Endothelial cell (in vitro differentiated cells): ENCODE results near the genes ATP5MJ and ASPG.

DNA sequence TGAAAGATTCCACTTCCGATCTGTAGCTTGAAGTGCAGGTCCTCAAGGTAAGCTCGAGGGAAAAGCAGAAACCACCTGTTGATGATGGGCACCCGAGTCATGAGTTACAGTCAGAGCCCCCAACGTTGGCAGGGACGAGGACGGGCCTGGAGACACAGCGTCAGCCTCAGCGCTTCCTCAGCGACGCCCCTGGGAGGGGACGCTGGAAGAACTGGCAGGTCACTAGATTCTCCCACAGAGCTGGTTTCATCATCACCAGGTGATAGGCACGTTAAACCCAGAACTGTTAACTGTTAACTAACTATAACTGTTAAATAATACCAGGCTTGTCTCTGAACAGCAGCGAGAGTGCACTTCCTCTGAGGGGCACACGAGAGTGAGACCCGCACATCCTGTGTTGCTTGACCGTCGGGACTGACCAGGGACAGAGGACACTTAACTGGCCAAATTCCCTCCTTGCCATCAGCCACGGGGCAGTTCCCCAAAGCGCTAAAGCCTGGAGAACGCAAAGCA, 101.9 kb downstream of the TNFAIP2 start:
- PRO-cap: no peak

GRCh38 chr14:103341989-103342829, 8.2 kb downstream of the EIF5 start:
- PRO-cap: no peak

DNA sequence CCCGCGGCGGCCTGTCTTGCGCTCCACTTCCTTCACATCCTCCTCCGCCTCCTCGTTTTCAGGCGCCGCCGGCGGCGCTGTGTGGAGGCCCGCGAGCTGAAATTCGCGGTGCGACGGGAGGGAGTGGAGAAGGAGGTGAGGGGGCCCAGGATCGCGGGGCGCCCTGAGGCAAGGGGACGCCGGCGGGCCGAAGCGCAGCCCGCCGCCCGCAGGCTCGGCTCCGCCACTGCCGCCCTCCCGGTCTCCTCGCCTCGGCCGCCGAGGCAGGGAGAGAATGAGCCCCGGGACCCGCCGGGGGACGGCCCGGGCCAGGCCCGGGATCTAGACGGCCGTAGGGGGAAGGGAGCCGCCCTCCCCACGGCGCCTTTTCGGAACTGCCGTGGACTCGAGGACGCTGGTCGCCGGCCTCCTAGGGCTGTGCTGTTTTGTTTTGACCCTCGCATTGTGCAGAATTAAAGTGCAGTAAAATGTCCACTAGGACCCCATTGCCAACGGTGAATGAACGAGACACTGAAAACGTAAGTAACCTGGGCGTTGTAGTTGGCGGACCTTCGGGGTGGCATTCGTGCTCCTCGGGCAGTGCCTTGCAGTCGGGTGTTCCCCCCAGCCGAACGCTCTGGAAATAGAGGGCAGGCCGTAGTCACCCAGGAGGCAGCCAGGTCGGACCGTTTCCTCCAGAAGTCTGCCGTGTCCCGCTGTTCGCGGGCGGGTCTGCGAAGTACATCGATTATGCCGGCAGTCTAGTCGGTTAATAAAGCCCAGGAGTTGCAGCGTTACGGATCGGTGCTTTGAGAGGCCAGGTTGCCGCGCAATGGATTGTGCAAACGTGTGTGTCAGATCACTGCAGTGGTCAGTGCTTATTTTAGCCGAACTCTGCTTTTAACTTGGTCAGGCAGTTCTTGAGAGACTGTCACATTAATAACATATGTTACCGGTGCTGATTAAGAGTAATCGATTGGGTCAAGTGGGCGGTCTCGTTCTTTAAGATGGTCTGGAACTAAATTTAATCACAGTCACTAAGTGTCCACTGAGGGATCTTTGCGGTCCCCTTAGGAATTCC, 678 bp downstream of the MARK3 start:
- PRO-cap: bidirectional peak, plus-strand start at position 61 of the sequence, minus-strand start at position 81 of the sequence; unidirectional peak, minus-strand start at position 248 of the sequence; bidirectional peak, plus-strand start at position 751 of the sequence, minus-strand start at position 684 of the sequence

GRCh38 chr14:103386623-103387216, 1.5 kb downstream of the MARK3 start:
- PRO-cap: no peak

DNA sequence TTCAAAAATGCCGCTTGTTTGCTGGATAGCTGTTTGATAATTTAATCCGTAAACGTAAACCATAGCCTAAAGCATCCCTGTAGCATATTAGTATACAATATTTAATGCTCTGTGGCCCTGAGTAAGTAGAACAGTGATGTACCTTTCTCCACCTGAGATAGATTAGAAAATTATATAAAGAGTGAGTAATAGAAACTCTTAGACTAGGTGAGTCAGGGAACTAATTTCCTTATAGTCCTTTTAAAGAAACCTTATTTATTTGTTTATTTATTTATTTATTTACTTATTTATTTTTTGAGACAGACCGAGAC, 2.0 kb downstream of the MARK3 start:
- PRO-cap: no peak

GRCh38 chr14:103462881-103463637, 59.6 kb downstream of the CKB start:
- PRO-cap: no peak

- PRO-cap: no peak
Measured at GRCh38 chr14:103576402-103577128, 13.8 kb downstream of the COA8 start.

- PRO-cap: unidirectional peak, plus-strand start at chr14:103593818
Measured at GRCh38 chr14:103593672-103593897, 30.8 kb downstream of the COA8 start.

DNA sequence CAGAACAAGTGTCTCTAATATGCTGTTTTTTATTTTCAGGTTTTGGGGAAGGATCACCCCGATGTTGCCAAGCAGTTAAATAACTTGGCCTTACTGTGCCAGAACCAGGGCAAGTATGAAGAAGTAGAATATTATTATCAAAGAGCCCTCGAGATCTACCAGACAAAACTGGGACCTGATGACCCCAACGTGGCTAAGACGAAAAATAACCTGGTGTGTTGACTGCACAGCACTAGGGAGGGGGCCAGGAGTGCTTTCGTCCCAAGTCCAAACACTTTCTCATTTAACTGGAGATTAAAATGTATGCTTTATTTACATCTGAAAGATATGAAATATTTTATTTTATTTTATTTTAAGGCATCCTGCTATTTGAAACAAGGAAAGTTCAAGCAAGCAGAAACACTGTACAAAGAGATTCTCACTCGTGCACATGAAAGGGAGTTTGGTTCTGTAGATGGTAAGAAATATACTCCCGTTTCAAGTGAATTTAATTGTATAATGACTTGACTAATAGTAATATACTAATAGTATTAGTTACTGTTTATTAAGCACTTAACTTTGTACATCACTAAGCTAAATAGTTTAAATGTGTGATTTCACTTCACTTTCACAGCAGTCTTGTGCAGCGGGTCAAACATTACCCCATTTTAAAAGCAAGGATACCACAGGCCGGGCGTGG, 42.1 kb downstream of the XRCC3 start:
- PRO-cap: no peak

GRCh38 chr14:103763597-103764158, 48.1 kb downstream of the ZFYVE21 start:
- PRO-cap: no peak

GRCh38 chr14:103778590-103778984, 63.0 kb downstream of the ZFYVE21 start:
- PRO-cap: no peak

GRCh38 chr14:103862297-103862647, 14.9 kb upstream of the PPP1R13B start:
- PRO-cap: no peak

DNA sequence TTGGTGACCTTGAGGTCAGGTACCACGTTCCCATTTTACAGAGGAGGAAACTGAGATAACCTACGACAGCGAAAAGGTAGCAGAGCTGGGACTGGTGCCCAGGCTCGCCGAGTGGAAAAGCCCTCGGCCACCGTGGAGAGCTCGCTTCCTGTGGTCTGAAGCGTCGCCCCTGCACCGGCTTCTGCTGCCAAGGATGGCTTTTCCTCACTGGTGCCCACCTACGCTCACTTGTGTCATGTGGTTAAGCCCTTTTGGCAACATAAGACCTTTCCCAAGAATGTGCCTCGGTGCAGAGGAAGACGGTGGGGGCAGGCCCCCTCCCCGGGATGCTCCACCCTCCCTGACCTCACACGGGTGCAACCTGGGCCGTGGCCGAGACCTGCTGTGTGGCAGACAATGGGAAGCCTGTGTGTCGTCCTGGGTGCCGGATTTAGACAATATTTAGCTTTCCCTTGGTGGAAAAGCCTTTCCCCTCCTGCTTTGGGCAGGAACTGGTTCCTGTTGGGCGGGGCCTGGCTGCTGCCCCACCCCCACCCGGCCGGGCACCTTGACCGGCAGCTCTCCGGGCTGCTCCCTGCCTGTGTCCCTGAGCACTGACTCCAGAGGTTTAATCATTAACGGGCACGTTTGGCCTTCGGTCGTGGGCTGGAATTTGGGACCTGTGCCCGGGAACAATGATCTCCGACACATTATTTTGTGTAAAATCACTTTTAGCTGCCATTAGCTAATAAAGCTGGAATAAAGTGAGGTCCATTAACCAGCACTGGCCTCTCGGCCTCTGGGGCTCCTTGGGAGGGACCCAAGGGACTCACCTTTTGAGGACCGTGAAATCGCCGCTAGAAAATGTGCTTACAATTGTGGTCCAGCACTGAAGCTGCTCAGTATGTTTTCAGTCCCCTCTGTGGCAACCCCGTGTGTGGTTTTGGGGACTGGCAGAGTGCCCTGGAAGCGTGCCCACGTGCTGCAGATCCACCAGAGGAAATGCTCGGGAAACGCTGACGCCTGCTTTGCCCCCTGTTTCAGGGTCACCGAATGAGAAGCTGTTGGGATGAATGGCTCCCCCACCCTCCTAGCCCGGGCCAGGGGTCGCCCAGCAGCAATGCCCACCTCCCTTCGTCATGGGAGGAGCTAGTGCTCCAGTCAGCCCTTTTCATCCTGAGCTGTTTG, 32.6 kb upstream of the PPP1R13B start:
- PRO-cap: no peak

GRCh38 chr14:103896990-103897662, 24.2 kb downstream of the ATP5MJ start:
- PRO-cap: no peak

DNA sequence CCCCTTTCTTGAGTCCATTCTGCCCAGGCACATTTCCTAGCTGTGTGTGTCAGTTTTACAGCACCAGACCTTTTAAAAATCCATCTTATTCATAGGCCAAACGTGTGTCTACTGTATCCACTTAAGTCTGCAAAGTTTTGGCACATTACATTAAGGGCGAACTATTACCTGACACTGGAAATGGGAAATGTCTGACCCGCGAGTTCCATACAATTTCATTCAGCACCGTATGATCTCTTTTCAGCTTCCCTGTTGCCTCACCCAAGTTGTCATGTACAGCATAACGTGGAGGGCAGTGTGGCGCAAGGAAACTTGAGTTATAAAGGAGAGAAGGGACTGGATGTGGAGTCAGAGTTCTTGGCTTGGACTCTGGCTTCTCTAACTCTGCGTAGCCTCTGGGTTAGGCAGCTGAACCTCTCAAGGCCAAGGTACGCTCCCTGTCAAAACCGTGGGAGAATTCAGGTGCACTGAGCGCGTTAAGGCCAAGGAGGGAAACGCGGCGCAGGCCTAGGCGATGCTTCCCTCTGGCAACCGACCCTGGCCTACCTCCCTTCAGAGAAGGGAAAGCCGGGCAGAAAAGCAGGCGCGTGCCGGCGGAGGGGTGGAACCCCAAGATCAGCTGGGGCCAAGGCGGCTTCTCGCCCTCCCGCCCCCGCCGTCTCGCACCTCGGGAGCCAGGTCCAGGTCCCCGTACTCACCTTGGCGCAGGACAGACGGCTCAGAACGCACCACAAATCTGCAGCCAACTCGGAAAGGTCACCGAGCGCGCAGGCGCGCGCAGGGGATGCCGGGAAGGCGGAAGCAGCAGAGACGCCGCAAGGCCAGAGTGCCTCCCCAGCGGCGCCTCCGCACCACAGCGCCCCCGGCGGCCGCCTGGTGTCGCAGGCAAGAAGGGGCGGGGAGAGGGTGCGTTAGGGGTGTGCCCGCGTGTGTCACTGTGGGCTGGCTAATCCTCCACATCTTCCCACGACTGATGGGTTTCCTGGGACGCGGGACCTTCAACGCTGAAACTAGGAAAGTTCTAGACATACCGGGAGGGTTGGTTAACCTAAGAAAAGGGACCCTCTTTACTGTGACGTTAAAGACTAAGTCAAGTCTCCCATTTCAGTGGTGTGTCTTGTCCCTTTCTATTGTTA, at the start of gene ATP5MJ:
ATP5MJ (minus strand) TSS at position 758 of the 1,136 bp plus-strand sequence.
- PRO-cap: bidirectional peak, plus-strand start at position 555 of the sequence, minus-strand start at position 544 of the sequence; bidirectional peak, plus-strand start at position 949 of the sequence, minus-strand start at position 754 of the sequence

DNA sequence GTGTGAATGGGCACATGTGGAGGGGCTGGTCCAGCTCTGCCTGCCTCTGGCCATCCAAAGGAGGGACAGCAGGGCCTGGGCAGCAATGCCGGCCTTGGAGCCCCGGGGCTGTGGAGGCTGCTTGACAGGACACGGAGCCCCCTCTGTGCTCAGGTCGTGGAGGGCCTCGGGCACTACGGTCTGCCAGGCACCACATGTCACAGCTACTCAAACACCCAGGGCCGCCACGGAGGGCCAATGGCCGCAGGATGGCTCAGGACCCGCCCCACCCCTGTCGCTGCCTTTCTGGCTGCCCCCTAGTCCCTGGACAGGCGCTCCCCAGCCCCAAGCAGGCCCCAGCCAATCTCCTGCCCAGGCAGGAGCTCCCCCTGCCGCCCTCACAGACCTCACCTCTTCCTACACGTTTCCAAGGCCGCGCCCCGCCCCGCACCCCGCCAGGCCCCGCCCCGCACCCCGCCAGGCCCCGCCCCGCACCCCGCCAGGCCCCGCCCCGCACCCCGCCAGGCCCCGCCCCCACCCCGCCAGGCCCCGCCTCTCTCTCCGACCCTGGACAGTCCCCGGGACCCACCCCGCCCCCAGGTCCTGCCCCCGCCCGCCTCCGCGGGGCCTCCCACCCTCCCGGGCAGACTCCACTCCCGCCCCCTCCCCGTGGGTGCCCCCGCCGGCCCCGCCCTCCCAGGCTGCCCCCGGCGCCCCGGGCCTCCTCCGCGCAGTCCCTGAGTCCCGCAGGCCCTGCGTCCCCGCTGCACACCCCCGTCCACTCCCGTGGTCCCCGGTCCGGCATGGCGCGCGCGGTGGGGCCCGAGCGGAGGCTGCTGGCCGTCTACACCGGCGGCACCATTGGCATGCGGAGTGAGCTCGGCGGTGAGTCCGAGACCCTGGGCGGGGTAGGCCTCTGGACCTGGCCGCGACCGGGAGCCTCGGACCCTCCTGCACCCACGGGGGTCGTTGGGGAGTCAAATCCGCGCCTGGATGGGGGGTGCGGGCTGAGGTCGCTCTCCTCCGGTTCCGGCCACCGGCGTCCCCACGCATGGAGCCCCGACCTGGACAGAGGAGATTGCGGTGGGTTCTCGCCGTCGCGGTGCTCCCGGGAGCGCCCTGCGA, at the start of gene ASPG:
ASPG (plus strand) TSS at position 712 of the 1,104 bp plus-strand sequence.
- PRO-cap: no peak

- PRO-cap: no peak
Measured at GRCh38 chr14:104114664-104115225, 23.6 kb upstream of the KIF26A start.

GRCh38 chr14:104115917-104116743, 22.3 kb upstream of the KIF26A start:
- PRO-cap: no peak

DNA sequence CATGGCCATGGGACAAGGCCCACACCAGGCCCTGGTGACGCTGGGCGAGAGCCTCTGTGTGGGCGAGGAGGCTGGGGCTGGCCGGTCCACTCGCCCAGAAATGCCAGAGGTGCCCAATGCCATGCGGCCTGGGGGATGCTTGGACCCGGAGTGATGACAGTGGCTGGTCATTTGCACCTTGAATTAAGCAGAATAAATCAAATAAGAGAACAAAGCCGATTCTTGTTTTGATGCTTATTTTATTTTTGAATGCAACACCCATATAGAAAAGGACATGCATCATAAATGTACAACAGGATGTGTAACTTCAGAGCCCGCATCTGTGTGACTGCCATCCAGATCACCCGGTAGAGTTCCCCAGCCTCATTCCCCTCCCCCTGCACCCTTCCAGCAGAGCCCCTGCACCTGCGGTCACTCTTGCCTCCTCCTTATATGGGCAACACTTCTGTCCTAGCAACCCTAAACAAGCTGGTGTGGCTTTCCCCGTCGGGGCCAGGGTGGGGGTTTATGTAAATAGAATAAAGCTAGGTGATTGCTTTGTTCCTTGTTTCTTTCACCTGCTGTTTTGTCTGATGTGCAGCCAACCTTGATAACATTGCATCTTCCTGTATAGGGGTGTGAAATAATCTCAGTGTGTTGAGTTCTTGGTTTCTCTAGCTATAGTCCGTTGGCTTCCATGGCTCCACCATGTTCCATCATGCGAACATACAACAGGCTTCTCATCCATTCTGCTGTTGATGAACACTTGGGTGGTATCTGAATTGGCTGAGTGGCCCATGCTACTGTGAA, 102.0 kb downstream of the KIF26A start:
- PRO-cap: no peak

- PRO-cap: unidirectional peak, plus-strand start at chr14:104436210; unidirectional peak, plus-strand start at chr14:104436256
Measured at GRCh38 chr14:104435993-104436671, 143.4 kb upstream of the C14orf180 start.